Monocyte (primary cell): ENCODE measurements around a stretch of chr3.

DNA sequence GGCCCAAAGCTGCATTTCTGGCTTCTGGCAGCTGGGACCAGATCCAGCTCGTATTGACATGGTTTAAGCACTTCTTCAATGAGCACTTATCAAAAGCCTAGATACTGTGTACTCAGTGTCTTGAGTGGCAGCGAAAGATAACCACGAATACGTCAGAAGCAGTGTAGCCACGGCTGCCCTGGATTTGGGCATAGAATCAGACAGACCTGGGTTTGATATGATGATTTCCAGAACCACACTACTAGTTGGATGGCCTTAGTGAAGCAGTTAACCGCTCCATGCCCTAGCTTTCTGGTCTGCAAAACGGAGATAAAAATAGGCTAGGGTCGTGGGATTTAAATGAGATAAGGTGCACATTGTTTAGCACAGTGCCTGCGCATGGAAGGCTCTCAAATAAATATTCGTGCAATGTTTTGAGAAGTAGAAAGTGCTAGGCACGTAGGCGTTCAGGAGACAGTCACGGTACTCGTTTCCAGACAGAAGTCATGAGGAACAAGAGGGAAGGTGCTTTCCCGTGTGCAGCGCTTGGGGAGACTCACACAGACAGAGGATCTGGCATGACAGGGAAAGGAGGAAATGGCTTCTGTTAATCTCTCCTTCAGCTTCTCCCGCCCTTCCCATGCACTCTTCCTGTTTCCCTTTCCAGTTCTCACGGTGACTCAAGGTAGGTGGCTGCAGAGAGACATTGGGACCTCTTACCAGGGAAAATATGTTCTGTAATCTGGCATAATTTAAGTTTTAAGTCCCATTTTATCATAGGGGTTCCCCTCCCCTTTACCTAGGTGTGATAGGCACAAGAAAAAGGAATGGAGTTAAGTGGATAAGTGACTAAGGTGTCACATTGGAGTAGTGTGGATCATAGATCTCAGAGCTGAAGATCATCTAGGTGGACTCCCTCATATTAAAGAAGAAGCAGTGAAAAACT is 70.2 kb downstream of the CCNL1 start:
- PRO-cap, 2 experiments, result peak in 2 of 2 experiments; most common plus-strand start position 645 of the sequence (in 2); most common minus-strand start position 55 of the sequence (in 1)

GRCh38 chr3:157111606-157111962 is 48.4 kb downstream of the CCNL1 start:
- PRO-cap, 2 experiments, result no peak in any of the 2 experiments

GRCh38 chr3:157129015-157129772 is 30.8 kb downstream of the CCNL1 start:
- PRO-cap, 2 experiments, result no peak in any of the 2 experiments

GRCh38 chr3:157130380-157130962 is 29.5 kb downstream of the CCNL1 start:
- PRO-cap, 2 experiments, result peak in 1 of 2 experiments; most common plus-strand start chr3:157130676 (in 1); most common minus-strand start chr3:157130563 (in 1)

GRCh38 chr3:157149648-157150547 is 10.0 kb downstream of the CCNL1 start:
- PRO-cap, 2 experiments, result peak in 1 of 2 experiments; most common minus-strand start chr3:157149699 (in 1)

GRCh38 chr3:157166475-157167156 is 6.7 kb upstream of the CCNL1 start:
- PRO-cap, 2 experiments, result no peak in any of the 2 experiments

DNA sequence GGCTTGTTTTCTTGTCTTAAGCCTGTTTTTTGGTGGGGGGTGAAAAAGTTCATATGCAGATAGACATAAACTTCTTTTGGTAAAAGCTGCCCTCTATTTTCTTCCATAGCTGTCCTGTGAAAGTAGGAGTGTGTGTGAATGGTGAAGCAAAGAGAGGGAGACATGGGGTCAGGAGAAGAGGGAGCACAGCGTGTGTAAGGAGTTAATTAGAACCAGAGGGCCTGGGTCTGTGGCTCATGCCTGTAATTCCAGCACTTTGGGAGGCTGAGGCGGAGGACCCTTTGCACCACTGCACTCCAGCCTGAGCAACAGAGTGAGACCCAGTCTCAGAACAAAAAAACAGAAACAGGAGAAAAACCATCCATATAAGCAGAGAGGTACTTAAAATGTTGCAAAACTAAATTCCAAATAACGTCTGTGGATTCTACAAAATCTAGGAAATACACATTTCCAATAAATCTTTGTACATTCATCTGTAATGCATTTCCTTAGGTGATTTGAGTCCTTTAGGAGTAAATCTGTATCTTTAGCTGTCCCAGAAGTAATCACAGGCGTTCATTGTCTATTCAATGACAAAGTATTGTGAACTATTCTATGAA is 16.3 kb upstream of the CCNL1 start:
- PRO-cap, 2 experiments, result peak in 1 of 2 experiments; most common plus-strand start position 146 of the sequence (in 1)

DNA sequence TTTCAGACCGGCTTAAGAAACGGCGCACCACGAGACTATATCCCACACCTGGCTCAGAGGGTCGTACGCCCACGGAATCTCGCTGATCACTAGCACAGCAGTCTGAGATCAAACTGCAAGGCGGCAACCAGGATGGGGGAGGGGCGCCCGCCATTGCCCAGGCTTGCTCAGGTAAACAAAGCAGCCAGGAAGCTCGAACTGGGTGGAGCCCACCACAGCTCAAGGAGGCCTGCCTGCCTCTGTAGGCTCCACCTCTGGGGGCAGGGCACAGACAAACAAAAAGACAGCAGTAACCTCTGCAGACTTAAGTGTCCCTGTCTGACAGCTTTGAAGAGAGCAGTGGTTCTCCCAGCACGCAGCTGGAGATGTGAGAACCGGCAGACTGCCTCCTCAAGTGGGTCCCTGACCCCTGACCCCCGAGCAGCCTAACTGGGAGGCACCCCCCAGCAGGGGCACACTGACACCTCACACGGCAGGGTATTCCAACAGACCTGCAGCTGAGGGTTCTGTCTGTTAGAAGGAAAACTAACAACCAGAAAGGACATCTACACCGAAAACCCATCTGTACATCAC is 86.2 kb downstream of the SHOX2 start:
- PRO-cap, 2 experiments, result no peak in any of the 2 experiments

DNA sequence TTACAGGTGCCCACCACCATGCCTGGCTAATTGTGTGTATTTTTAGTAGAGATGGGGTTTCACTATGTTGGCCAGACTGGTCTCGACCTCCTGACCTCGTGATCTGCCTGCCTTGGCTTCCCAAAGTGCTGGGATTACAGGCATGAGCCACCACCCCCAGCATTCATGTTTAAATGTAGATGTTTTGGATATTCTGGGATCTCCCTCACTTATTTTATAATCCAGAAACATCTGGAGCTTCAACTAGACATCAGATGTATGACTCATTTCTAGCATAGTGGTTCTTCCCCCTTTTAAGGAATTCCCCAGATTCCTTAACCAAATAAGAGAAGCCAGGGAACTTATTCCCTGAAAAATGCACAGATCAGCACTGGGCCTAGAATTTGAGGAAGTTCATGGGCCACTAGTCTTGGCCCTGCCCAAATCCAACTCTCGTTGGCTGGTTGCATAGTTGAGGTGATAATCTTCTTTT is 20.5 kb downstream of the RARRES1 start:
- PRO-cap, 2 experiments, result no peak in any of the 2 experiments

- PRO-cap, 2 experiments, result no peak in any of the 2 experiments
Measured at GRCh38 chr3:158820173-158820431, 18.2 kb downstream of the MFSD1 start.

- PRO-cap, 2 experiments, result no peak in any of the 2 experiments
Measured at GRCh38 chr3:159187690-159188145, 85.3 kb upstream of the IQCJ-SCHIP1 start.

DNA sequence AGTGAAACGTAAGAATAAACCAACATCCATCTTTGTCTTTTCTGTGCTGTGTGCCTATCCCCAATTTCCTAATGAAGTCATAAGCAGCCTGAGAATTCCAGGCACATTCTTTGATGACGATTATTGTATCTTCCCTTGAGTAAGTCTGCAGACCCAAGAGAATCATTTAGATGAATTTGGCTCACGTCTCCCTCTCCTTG is 331.1 kb downstream of the IQCJ-SCHIP1 start:
- PRO-cap, 2 experiments, result no peak in any of the 2 experiments

GRCh38 chr3:159839447-159840450 is 385.5 kb upstream of the C3orf80 start:
- PRO-cap, 2 experiments, result no peak in any of the 2 experiments

GRCh38 chr3:159882588-159883186 is 342.5 kb upstream of the C3orf80 start:
- PRO-cap, 2 experiments, result no peak in any of the 2 experiments

DNA sequence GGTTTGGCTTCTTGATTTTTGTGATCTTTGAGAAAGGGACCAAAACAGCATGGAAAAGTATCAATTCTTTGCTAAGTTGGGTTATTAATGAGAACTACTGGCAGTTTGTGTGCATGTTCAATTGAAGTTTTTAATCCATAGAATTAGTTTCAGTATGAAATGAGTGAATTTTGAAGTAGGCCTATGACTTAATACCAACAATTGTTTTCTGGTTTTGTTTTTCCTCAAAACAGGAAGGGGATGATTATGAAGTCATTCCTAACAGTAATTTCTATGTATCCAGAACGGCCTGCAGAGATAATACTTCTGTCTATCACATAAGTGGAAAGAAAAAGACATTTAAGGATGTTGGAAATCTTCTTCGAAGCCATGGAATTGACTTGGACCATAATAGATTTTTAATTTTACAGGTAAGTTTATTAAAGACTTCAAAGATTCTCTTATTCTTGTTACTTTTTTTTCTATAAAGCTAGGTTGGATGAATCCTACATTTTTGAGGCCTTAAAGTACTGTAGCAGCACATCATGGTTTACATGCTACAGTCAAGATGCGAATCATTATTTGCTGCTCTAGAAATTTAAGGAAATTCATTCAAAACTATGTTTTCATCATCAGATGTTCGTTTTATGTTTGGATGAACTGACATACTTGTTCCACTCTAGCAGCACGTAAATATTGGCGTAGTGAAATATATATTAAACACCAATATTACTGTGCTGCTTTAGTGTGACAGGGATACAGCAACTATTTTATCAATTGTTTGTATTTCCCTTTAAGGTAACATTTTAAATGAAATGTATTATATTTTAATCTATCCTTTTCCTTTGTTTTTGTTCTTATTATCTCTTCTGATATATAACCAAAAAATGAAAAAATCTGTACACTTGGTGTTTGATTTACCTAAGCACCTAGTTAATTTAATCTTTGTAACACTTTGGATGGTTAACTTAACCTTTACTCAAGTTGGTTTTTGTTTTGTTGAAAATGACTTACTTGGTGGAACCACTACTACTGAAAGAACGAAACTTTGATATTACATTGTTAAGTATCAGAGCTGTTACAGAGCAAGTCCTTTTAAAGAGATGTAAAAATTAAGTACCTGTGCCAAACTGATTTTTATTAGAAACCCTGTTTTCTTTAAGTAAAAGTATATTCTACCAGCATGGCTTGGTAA is 5.0 kb downstream of the SMC4 start:
- PRO-cap, 2 experiments, result no peak in any of the 2 experiments

- PRO-cap, 2 experiments, result no peak in any of the 2 experiments
Measured at GRCh38 chr3:160759319-160759835, 3.3 kb downstream of the PPM1L start.

DNA sequence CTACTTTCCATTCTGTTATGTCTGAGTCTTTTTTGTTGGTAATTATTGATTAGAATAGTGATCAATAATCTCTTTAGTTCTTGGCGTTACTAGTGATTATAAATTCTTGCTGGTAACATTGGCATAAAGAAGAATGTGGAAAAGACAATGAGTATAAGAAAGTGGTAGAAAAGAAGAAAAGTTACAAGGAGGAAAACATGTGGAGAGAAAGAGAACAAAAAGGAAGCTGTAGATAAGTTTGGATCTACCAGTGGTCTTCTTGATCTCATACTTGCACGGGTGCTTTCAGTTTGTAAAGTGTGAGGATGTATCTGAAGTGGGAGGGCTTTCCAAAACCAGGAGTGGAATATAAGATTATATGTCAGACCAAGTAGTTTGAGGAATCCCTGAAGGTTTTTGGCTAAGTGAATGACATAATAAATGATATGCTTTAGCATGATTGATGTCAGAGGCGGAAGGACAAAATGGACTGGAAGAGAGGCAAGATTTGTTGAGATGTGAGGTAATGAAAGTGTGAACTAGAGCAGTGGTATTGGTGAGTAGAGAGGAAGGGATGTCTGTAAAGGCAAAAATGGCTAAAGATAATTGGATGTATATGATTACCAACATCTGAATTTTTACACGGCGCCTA is 61.0 kb downstream of the PPM1L start:
- PRO-cap, 2 experiments, result no peak in any of the 2 experiments

GRCh38 chr3:161100853-161101341 is 4.3 kb downstream of the B3GALNT1 start:
- PRO-cap, 2 experiments, result no peak in any of the 2 experiments

GRCh38 chr3:161415771-161416556 is 44.6 kb upstream of the SPTSSB start:
- PRO-cap, 2 experiments, result no peak in any of the 2 experiments

- PRO-cap, 2 experiments, result no peak in any of the 2 experiments
Measured at GRCh38 chr3:162411240-162411621, 914.6 kb downstream of the OTOL1 start.